Cardiac fibroblast (primary cell): ENCODE results near the genes CXXC1 and C18orf54.

DNA sequence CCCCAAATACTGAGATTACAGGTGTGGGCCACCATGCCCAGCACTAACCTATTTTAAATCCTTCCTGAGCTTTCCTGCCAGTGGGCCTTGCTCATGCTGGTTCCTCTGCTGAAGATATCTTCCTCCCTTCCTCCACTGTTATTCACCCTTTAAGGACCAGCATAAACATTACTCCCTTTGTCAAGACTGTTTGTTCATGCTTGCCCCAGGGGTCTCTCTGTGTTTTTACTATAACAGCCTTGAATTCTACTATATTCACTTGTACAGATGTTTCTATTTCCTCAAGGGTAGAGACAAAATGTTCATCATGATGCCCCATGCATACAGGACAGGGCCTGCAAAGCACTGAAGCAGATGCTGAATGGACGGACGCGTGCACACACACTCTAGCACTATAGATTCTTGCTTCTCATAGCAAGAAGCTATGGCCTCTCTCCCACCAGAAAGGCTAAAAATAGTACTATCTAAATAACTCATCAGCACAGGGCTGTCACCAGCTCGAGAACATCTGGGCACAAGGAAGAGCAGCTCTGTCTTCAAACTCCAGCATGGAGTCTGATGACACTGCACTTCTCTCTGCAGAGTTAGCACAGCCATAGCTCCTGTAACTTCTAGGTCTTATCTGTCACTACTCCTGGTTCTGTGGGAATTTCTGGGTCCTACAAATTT is 123.7 kb downstream of the MYO5B start:
- RRBS, result no CpG with 5 or more reads among the region's 4 CpGs

DNA sequence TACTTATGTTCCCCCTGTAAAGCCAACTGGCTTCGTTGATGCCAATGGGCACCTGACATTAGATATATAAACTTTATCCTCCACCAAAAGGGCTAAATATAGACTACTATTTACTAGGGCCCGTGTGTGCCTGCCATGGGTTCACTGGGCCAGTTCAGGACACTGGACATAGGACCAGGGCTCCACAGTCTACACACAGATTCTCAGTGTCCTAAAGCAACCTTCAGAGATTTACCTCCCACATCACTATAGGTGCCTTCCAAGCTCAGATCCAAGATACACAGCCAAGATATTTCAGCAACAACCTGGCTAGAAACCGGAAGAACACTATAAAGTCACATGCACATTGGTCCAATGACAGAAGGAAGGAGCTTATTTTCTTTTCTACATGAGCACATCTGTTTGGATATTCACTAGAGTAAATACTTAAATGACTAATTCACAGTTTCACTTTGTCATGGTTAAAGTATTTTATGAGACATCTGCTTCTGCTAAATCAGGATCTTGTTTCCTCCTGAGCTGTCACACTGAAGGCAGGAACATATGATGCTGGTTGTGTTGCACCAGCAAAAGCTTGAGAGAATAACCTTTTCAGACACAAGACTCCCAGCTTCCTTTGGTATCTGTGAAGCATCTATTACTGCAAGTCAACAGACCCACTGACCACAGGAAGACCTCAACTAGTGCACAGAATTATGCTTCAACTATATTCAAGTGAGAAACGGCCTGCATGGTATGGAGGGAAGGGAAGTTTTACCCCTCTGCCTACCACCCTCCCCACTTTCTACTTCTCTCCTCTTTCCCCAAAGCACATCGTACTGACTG is 95.0 kb downstream of the MYO5B start:
- RRBS, result no CpG with 5 or more reads among the region's 5 CpGs

GRCh38 chr18:50287022-50287498 is 432 bp downstream of the CXXC1 start:
- RRBS, result no CpG with 5 or more reads among the region's 30 CpGs

DNA sequence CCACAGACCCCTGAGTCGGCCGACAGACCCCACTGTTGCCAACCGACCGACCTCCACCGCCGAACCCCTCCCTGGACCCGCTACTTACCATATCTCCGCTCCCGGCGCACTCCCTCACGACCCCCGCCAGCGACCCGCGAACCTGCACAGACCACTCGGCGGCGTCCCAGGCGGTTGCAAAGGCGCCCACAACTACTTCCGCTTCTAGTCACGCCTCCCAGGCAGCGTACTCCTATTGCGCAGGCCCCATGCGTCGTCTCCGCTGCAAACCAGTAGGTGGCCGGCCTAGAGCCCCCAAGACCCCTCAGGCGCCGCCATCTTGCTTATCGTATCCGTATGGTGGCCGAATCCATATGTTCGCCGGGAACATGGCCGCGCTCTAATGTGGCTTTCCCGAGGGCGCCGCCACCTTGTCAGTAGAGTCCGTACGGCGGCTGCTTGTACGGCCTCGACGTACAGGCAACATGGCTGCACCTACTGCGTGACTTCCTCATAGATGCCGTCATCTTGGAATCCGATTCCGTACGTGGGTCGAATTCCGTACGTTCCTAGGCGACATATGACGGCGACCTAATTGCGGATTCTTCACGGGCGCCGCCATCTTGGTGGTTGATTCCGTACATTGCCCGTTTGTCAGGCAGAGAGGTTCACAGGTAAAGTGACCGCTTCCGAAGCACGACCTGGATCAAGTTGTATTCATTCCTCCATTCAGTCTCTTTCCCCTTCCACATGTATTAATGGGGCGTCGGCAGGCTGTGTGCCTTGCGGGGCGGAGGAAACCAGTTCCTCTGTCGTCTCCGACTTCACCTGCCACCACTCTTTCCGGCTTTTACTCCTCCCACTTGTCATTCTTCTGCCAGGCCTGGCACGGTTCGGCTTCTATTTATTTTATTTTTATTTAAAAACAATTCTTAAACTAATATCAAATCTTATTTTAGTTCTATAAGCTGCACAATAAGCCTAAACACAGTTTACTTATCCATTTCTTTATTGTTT is at the start of gene CXXC1:
TSS of gene CXXC1 (minus strand) at position 194 of the 996 bp plus-strand sequence.
- RRBS, result under 1% methylated on average over 8 of the region's 75 CpGs

- RRBS, result no CpG with 5 or more reads among the region's 8 CpGs
Observed at GRCh38 chr18:50716734-50717537, 102.9 kb downstream of the MRO start.

DNA sequence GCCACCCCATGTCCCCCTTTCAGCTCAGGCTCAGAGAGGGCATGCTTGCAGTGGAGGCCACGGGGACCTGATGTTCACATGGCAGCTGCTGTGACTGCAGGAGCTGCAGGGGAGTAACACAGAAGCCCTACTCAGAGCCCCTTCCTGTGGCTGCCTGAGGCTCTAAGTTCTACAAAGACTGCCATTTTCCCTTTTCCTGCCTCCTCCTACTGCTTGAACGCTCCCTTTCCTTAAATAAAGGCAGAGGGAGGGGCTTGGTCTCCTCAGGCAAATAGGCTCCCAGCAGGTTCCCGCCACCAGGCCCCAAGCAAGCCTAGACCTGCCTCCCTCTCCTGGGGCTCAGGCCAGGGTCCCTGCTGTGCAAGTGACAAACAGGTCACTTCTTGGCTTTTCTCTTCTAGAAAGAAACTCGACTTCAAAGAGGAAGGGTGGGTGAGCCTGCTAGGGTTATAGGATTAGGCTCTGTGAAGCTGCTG is 71.6 kb downstream of the MRO start:
- RRBS, result no CpG with 5 or more reads among the region's 4 CpGs

GRCh38 chr18:50796593-50796880 is 23.3 kb downstream of the MRO start:
- RRBS, result no CpG with 5 or more reads among the region's 1 CpG

- RRBS, result no CpG with 5 or more reads among the region's 2 CpGs
Observed at GRCh38 chr18:50877778-50878045, 1.2 kb upstream of the ME2 start.

DNA sequence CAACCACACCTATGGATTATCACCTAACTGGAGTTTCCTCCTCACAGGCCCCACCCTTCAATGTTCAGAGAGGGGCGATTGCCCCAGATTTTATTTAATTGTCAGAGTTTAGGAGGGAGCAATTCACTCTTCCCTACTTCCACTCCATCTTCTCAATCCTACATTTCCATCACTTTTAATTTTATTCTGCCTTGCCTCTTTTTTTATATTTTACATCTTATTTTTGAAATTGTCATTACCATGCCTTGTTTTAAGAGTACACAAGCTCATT is 937 bp upstream of the ME2 start:
- RRBS, result no CpG with 5 or more reads among the region's 1 CpG

DNA sequence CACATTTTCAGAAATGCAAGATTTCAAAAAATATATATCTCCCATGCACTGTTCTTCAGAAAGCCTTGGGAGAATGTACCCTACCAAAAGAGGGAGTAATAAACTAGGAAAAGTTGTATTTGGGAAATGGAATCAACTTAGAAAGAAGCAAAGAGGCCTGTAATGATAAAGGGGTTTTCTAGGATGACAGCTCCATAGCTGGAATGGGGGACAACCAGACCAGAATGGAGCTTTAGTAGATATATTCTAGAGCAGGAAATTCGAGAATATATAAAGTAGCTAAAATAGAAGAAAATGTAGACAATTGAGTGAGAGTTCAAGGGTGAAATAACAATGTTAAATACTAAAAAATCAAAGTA is 29.3 kb upstream of the ELAC1 start:
- RRBS, result no CpG with 5 or more reads among the region's 1 CpG

DNA sequence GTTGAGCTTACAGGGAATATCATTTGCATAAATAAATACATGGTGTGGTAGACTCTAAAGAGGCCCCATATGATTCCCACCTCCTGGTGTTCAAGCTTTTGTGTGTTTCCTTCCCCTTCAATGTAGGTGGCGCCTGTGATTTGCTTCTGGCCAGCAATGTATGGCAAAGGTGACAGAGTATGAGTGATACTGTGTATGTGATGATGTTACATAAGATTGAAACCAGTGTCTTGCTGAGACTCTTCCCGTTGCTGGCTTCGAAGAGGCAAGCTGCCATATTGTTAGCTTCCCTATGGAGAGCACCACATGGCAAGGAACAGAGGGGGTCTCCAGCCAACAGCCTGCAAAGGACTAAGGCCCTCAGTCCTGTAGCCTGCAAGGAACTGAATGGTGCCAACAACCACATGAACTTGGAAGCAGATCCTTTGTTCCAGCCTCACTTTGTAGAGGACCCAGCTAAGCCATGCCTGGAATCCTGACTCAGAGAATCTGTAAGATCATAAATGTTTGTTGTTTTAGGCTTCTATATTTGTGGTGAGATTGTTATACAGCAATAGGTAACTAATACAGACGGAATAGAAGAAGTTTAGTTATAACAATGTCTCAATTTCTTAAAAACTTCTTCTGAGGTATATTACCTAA is 1.7 kb upstream of the SMAD4 start:
- RRBS, result no CpG with 5 or more reads among the region's 4 CpGs

DNA sequence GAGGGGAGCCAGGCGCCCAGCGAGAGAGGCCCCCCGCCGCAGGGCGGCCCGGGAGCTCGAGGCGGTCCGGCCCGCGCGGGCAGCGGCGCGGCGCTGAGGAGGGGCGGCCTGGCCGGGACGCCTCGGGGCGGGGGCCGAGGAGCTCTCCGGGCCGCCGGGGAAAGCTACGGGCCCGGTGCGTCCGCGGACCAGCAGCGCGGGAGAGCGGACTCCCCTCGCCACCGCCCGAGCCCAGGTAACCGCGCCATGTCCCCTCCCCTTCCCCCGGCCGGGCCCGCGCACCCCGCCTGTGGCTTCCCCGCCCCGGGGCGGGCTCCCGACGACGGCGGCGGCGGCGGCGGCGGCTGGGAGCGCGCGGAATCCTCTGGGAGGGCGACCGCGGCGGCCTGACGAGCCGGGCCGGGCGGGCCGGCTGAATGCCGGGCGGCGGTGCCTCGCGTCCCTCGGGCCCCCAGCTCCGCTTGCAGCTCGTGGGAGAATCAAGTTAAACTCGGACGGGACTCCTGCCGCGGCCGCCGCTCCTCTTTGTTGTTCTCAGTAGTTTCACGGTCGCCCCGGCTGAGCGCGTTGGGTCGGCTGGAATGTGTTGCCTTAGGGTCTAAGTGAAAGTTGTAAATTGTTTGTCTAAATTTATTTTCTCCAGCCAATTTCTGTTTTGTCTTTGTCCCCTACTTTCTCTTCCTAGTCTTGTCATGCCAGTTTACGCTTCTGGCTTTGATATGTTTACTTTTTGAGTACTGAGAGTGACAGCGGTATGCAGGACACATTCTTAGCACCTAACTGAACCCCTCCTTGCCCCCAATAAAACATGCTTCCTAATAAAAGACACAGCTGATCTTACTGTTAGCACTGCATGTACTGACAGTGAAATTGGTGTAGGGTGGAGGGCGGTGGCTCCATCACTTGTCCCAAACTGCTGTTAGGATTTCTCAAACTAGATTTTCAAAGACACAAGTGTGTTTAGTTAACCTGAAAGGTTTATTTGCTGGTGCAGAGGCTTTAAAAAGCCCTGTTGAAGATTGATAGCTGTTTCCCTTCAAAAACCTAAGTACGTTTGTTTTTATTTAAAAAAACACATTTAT is 717 bp downstream of the SMAD4 start:
- RRBS, result 2% methylated on average over 34 of the region's 91 CpGs

- RRBS, result no CpG with 5 or more reads among the region's 4 CpGs
Observed at GRCh38 chr18:51066835-51067429, 36.9 kb downstream of the SMAD4 start.

DNA sequence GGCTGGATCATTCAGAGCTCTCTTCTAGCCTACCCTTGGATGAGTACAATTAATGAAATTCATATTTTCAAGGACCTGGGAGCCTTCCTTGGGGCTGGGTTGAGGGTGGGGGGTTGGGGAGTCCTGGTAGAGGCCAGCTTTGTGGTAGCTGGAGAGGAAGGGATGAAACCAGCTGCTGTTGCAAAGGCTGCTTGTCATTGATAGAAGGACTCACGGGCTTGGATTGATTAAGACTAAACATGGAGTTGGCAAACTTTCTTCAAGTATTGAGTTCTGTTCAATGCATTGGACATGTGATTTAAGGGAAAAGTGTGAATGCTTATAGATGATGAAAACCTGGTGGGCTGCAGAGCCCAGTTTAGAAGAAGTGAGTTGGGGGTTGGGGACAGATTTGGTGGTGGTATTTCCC is 54.4 kb downstream of the SMAD4 start:
- RRBS, result no CpG with 5 or more reads among the region's 1 CpG

GRCh38 chr18:51141583-51141994 is 55.9 kb downstream of the MEX3C start:
- RRBS, result no CpG with 5 or more reads among the region's 5 CpGs

- RRBS, result no CpG with 5 or more reads among the region's 11 CpGs
Observed at GRCh38 chr18:51187262-51187797, 10.2 kb downstream of the MEX3C start.

DNA sequence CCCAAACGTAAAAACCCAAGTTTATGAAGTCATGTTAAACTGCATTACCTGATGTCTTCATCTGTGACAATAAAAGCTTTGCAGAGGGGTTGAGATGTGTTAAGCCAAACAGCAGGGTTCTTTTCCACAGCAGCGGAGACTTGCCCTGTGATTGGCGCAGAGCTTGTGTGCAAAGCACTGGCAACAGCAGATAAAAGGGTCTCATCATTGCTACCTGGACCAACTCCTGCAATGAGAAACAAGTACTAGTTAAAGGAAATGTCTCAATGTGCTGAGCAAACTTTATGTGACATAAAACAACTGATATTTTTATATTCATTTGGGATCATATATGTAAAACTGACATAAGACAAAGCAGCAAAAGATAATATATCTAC is 60.0 kb downstream of the MBD2 start:
- RRBS, result no CpG with 5 or more reads among the region's 3 CpGs

DNA sequence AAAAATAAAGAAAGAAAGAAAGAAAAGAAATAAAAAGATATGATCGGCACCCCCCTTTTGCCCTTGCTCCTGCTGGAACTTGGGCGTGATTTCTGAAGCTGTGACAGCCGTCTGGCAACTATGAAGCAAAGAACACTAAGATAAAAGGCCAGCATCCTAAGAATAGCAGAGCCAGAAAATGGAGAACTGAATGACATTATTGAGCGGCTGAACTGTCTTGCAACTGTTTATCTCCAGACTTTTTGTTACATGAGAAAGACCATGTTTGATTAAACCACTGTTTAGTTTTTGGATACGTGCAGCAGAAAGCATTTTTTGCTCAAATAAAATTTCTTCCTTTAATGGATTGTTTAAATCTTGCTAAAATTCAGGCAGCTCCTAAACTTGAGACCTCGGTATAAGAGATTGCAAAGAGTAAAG is 8.1 kb upstream of the MBD2 start:
- RRBS, result no CpG with 5 or more reads among the region's 6 CpGs

DNA sequence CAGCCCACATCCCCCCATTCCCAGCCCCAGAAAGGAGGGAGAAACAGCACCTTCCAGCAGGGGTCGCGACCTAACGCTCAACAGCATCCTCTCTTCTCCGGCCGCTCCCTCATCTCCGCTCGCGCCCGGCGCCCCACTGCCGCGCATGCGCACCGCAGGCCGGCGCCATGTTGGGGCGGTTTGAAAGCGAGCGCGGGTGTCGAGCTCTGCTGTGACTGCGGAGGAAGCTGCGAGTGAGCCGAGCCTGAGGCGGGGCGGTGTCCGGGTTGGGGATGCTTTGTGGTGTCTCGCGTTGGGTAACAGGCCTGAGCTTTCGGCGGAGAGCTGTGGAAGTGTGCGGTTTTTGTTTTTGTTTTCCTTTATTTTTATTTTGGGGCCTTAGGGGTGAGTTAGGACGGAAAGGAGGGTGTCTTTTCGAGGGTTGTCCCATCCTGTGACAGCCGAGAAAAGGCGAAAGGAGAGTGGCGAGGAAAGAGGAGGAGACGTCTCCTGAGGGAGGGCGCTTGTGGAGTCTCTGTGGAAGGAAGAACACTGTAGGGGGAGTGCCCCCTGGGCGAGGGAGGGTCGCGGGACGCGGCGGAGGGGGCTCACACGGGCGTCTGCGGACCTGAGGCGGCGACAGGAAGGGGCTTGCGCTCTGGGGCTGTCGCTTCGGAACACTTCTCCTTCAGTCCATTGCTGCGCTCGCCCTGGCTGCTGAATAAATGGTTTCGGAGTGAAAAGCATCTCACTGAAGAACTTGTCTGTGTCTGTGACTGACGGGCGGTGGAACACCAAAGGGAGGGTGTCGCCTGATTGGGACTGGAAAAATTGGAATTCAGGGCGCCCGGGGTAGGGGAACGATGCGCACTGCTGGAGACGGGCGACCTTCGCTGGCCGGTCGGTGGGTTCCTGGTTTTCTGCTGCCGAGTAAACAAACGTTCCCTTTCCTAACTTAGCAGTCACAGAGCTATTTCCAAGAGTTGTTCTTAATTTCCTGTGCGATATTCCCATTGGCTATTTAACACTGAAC is at the start of gene C18orf54:
TSS of gene C18orf54 (plus strand) at position 165 of the 1,012 bp plus-strand sequence.
- RRBS, result under 1% methylated on average over 12 of the region's 71 CpGs

GRCh38 chr18:54674678-54675057 is 83.6 kb downstream of the DYNAP start:
- RRBS, result no CpG with 5 or more reads among the region's 3 CpGs